Left cardiac atrium (tissue), 1 donor: ENCODE results near the gene TGM3.

DNA sequence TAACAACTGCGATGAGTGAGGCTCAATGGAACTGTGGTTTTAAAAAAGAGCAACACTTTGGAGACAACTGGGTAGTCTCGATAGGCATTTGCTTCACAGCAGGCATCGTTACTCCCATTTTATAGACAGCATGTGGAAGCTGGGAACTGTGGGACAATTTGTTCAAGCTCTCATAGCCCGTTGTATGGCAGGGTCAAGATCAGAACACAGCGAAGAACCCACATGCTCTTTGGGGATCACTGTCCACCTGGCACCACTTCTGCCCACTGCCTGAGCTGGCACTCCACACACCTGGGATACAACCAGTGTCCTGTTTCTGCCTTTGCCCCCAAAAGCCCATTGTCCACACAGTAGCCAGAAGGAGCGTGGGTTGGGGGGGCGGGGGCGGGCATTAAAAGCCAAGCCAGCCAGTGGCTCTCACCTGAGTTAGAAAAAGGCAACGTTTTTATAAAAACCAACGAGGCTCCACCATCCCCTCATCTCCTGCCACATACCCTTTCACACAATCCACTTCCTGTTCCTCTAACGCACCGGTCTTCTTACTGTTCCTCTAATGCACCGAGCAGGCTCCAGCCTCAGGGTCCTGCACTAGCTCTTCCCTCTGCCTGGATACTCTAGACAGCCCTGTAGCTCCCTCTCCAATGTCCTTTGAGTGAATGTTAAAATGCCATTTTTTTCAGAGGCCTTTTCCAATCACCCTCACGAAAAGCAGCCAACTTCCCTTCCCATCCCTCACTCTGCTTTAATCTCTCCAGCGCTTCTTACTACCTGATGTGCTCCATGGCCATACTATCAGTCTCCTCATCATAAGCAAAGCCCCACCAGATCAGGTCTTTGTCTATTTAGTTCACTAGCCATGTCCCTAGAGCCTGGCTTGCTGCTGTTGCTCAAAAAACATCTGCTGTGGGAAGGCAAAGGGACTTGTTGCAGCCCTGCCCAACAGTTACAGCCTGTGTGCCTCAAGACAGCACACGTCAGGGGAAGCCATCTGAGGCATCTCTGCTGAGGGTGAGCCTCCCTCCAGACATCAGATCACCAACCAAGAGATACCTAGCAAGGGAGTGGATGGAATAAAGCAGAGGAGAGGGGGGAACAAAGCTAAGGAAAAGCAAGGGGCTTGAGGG, 4.1 kb downstream of the FKBP1A start:
- PRO-cap: no peak

DNA sequence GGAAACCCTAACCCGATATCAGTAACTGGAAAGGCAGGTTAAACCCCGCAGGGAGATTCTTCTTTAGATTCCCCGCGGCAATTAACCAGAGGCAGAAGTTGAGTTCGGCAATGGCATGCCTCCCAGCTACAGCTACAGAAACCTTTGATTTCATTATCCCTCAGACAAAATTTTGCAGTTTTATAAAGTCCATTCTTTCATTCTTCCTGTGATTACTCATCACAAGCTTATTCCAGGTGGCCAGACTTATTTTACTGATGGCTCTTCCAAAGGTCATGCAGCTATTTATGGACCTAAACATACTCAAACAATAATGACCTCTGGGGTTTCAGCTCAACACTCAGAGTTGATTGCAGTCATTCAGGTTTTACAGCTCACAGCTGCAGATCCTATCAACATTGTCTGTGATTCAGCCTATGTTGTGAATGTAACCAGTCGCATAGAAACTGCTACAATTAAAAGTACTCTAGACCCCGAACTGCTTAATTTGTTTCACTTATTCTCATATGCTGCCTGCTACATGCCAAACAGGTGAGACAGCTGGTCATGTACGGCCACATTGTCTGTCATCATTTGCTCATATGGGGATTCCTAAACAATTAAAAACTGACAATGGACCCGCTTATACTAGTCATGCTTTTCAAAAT, 7.1 kb upstream of the FKBP1A start:
- PRO-cap: no peak

- PRO-cap: no peak
These were observed 8.5 kb upstream of the FKBP1A start for GRCh38 chr20:1401477-1401676.

DNA sequence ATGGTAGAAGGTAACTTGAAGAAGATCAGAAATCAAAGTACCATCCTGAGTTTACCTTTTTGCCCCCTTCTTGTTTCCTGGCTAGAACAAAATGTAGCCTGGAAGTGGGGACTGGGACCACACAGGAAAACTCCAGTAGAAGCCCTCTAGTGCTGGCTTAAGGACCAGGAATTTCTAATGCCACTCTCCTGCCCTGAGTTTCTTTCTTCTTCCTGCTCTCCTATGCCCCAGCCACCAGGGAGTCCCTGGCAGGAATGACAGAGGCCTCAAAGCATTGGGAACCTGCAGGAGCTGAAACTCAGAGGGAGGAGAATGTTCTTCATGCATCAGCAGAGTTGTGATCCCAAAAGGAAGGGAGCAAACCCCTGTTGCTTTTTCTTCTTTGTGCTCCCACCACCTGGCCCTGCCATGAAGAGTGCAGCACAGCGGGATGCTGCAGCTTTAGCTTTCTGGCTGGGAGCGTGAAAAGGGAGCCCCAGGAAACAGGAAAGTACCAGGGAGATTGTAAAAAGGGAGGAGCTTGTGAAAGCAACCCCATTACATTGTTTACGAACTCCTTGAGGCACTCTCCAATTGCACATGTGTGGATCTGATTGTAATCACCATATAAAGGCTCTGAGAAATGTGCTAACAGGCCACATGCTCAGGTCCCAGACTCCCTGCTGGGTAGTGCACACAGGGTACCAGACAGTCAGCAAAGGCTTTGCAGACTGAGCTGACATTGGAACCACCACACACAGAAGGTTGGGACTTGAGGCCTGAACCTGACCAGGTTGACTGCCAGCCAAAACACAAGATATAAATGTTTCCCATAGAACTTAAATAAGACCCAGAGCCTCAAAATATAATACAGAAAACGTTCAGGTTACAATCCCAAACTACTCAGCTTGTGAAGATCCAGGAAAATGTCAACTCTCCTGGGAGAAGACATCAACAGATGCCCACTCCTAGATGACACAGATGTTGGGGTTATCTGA, 34.8 kb upstream of the FKBP1A start:
- PRO-cap: no peak

DNA sequence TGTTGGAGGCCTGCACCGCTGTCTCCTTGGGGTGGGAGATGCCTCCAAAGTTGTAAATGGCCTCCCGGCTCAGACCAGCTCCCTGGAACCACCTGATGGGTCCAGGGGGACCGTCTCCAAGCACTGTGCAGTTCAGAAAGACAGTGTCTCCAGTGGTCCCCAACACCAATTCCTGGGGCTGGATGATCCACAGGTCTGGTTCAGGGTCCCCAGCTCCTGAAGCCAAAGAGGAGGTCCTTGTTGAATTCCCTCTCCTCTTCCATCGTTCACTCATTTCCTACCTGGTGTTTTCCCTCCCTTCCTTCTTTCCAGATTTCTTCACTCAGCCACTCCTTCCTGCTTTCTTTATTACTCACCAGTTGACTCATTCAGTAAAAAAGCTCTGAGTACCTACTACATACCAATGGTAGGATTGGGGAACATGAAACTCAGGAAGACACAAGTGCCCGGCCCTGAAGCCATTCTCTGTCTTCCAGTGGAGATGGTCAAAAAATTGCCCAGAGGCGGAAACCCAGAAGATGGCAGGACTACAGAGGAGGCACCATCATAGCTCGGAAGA, 11.8 kb upstream of the NSFL1C start:
- PRO-cap: no peak

DNA sequence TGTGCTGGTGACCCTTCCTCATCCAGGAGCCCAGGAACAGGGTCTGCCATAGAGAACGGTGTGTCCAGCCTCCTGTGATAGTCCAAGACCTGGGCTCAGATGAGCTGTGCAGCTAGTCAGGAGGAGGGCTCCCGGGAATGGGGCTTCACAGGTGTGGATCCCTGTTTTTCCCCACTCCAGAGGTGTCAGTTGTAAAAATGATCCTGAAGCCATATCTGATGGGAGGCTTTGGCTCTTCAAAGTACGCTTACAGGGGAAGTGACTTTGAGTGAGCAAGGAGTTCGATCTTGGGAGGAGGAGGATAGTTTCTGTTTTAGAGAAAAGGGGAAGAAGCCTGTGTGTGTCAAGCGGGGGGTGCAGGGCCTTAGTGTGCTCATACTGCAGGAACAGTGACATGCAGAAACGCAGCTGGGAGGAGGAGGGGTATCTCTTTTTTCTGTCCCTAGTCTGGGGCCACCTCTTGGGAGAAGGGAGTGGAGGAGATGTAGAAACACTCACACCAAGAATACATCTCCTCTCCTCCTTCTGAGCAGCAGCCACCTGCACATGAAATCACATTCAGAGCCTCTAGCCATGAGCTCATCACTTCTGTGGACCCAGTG, 19.9 kb downstream of the SIRPD start:
- PRO-cap: no peak

DNA sequence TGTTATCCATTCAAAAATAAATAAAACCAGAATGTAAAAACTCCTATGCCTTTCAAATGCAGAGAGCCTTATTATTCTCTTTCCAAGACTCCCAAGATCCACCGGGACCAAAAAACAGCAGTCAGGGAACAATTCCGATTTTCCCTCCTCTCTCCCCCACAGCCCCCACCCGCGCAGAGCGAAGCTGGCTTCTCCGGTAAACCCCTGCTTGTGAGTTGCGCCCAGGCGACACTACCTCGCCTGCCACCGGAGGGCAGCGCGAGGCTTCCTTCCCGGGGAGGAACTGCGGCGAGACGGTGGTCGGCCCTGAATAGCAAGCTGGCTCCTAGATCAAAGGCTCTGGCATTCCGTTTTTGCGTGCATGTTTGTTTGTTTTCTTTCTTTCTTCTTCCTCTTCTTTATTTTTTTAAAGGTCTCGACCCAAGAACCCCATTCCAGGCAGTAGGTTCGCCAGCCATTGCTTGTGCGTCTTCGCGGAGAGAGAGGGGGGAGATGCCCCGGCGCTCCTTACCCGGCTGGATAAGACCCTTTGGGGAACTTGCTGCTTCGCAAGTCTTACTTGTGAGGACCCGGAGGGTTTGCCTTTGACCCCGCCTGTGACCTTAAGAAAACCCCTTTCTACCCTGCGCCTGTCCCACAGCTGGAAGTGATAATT, 92.8 kb upstream of the SIRPA start:
- PRO-cap: no peak

- PRO-cap: no peak
These were observed 84.3 kb upstream of the SIRPA start for GRCh38 chr20:1810492-1811664.

DNA sequence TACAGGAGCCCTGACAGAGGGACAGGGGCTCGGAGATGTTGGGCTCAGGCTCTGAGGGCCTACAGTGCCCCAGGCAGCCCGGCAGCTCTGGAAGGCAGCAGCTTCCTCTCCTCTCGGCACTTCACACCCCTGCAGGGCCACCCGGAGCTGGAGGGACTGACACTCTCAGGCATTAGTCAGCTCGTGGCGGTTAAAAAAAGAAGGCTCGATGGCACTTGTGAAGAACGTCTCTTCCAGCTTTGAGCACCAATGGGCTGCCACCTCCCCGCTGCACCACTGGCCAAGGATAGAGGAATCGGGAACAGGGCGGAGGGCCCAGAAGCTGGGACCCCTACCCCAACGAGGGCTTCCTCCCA, 62.5 kb upstream of the SIRPA start:
- PRO-cap: unidirectional peak, minus-strand start at position 131 of the sequence

GRCh38 chr20:1870709-1871684, 24.2 kb upstream of the SIRPA start:
- PRO-cap: no peak

DNA sequence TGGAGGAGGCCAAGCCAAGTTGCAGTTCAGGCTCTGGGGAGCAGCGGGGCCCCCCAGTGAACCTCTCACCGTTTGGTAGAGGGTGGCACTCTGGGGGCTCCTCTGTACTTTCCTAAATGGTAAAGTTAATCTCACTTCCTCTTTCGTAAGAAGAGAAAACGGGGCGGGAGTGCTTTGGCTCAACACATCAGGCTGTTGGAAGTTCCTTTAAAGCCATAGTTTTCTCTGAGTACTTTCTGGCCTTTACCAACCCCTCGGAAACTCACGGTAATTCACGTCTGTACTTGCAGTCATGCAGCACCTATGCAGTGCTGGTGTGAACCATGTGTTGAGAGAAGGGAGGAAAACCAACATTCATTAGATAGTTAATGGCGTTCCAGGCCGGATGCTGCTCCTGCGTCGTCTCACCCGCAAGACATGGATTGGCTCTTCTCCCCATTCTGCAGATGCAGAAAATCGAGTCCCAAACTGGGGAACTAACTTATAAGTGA, 2.9 kb downstream of the SIRPA start:
- PRO-cap: no peak

- PRO-cap: no peak
These were observed 44.3 kb downstream of the SIRPA start for GRCh38 chr20:1939539-1939910.

DNA sequence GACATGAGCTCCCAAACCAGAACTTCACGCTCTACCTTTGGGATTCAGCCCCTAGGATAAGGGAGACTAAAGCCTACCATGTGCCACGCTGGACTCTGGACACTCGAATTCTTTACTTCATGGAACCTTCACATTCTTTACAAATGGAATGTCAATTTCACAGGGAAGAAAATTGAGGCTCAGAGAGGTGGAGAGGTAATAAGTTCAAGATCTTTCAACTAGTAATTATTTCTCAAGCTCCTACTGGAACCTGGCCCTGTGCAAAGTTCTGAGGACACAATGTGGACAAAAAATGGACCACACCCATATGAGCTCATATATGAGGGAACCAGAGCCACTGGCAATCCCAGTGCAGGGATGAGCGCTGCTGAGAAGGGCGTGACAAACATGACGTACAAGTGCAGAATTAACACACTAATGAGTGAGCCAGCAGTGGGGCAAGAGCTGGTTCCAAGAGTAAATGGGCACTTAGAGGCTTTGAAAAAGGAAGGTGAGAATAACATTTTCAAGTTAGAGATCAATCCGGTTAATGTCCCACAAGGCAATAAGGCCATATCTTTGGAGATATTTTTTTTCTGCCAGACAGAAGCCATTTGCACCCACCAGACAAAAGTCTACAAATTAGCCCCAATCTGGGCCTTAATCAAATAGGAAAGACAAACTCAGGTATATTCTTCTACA, 48.5 kb downstream of the SIRPA start:
- PRO-cap: no peak

DNA sequence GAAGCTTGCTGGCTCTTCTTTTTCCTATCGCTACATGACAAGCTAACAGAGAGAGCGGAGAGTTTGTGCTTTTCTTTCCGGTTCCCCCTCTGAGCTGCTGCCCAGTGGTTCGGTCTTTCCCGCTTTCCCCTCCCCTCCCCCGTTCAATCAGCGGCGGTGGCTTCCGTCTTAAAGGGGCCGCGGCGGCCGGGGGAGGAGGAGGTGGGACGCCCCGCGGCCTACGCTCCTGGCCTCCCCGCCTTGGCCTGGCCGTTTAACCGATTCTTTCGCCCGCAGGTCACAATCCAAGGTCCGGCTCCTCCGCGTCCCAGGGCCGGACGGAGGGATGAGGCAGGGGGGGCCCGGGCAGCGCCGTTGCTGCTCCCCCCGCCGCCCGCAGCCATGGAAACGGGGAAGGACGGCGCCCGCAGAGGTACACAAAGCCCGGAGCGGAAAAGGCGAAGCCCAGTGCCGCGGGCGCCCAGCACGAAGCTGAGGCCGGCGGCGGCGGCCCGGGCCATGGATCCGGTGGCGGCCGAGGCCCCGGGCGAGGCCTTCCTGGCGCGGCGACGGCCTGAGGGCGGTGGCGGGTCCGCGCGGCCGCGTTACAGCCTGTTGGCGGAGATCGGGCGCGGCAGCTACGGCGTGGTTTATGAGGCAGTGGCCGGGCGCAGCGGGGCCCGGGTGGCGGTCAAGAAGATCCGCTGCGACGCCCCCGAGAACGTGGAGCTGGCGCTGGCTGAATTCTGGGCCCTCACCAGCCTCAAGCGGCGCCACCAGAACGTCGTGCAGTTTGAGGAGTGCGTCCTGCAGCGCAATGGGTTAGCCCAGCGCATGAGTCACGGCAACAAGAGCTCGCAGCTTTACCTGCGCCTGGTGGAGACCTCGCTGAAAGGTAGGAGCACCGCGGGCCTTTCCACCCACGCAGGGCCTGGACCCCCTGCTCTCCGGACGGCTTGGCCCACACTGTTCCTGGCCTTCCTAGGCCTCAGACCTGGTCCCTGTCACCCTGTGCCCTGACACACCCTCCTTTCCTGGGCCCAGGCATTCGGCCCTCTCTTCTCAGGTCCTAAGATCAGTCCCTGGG, 1.2 kb downstream of the STK35 start:
- PRO-cap: bidirectional peak, plus-strand start at position 171 of the sequence, minus-strand start outside the sequence; bidirectional peak, plus-strand start at position 447 of the sequence, minus-strand start at position 383 of the sequence; unidirectional peak, minus-strand start at position 774 of the sequence

- PRO-cap: no peak
These were observed 1.9 kb downstream of the STK35 start for GRCh38 chr20:2103558-2103808.

GRCh38 chr20:2210823-2211678, 84.8 kb upstream of the TGM3 start:
- PRO-cap: no peak

DNA sequence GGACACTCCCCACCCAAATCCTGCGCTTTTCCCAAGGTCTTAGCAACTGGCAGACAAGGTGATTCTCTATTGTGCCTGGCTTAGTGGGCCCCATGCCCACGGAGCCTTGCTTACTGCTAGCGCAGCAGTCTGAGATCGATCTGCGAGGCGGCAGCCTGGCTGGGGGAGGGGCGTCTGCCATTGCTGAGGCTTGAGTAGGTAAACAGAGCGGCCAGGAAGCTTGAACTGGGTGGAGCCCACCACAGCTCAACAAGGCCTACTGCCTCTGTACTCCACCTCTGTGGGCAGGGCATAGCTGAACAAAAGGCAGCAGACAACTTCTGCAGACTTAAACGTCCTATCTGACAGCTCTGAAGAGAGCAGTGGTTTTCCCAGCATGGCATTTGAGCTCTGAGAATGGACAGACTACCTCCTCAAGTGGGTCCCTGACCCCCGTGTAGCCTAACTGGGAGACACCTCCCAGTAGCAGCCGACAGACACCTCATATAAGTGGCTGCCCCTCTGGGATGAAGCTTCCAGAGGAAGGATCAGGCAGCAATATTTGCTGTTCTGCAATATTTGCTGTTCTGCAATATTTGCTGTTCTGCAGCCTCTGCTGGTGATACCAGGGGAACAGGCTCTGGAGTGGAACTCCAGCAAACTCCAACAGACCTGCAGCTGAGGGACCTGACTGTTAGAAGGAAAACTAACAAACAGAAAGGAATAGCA, 30.9 kb upstream of the TGM3 start:
- PRO-cap: no peak

DNA sequence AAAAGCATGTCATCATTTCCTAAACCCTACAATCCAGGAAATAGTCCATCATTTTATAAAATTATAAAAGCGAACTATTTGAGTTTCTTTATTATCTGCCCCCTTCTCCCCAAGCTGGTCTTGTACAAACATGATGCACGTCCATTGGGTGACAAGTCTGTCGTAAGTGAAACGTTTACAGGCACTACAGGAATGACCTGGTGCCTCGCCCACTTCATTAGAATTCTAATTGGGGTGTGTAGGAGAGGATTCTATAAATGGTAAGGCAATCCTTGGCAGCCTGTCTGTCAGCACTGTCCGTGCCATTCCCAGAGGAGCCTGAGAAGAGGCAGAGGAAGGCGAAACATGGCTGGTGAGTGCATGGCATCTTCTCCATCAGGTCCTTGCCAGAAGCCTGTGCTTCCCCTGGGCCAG, at the start of gene TGM3:
TGM3 (plus strand) TSS at position 283 of the 414 bp plus-strand sequence.
- PRO-cap: no peak

- PRO-cap: no peak
These were observed 6.3 kb downstream of the TGM3 start for GRCh38 chr20:2302118-2302436.

GRCh38 chr20:2459642-2460750, 10.6 kb downstream of the SNRPB start:
- PRO-cap: no peak